MCF 10A (cell line): ENCODE results near the gene TNP1.

DNA sequence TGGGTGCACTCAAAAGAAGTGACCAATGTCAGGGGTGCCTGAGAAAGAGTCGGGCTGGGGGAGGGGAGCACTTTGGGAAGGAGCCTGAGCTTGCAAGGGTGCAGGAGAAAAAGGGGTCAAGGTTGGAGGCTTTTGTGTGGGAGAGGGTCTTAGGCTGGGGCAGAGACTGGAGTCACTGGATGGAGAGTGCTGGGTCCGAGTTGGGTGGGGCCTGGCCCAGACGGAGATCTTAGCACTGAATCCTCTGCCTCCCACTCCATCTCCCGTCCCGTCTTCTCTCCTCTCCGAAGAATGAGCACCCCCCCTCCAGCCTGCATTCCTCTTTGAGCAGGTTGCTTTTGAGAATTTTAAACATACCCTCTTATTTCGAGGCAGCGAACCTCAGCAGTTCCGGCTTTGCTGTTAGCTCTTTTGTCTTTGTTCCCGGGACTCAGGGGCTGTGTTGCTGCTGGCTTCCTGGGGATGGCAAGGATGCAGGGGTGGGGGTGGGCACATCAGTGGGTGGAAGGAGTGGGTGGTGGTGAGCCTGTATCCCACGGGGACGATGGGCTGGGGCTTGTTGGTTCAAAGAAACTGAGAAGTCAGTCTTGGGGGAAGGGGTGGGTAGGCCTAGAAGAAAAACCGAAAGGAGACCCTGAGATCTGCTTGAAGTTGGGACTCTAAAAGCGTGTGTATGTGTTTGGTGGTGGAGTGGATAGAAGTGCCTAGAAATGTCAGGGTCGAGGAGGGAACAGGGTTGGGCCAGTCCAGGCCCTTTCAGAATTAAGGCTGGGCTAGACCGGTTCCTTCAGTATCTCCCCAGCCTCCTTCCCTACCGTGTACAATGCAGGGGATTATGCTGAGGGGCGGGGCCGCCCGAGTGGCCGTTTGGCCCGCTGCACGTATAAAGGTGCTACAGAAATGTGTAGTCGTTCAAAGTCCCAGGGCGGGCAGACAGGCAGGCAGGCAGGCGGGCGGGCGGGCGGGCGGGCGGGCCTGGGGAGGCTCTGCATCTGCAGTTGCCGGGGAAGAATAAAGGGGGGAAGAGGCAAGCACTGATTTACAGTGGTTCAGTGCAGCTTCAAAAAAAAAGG, 3.1 kb downstream of the IGFBP2 start:
- PRO-cap, result no peak
- RRBS, result no CpG with 5 or more reads among the region's 32 CpGs

DNA sequence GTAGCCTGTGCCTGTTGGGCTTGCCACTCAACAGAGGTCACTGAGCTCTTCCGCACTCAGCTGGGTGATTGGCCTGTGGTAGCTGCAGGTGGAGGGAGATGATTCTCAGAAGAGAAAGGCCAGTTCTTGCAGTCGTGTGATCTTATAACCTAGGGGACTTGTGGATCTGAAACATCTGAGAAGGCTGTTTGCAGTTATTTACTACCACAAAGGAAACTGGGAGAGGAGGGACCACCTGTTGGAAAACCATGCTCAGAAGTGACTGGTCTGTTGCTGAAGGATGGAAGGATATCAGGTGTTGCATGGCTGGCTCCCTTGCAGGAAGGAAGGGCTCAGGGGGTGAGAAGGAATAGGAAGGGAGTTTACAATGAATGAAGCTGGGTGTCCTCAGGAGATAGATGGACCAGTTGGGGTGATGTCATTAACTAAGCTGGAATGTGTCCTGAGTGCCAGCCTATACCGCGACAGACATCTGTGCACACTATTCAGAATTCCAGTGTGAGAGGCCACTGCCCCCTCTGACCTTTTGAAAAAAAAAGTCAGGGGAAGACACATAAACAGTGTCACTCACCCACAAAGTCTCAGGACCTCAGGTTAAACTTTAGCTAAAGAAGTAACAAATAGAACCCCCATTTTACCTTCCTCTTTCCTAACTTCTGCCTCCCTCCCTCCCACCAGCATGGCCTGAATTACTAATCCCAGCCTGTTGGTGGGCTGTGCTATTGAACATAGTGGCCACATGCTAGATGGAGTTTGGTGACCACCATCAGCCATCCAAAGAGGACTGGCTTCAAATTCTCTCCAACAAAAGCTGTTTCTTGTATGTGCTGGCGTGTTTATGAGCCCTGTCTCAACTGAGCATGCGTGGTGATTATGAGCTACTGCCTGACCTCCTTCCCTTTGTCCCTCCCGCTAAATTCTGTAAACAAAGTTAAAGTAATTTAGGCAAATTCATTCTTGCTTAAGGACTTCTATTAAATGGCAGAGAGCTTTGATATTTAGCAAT, 17.7 kb downstream of the IGFBP2 start:
- PRO-cap, result no peak
- RRBS, result no CpG with 5 or more reads among the region's 7 CpGs

GRCh38 chr2:216679655-216680462, 15.5 kb downstream of the IGFBP5 start:
- PRO-cap, result no peak
- RRBS, result no CpG with 5 or more reads among the region's 18 CpGs

- PRO-cap, result no peak
- RRBS, result no CpG with 5 or more reads among the region's 7 CpGs
Measured at GRCh38 chr2:216775044-216775597, 79.8 kb upstream of the IGFBP5 start.

DNA sequence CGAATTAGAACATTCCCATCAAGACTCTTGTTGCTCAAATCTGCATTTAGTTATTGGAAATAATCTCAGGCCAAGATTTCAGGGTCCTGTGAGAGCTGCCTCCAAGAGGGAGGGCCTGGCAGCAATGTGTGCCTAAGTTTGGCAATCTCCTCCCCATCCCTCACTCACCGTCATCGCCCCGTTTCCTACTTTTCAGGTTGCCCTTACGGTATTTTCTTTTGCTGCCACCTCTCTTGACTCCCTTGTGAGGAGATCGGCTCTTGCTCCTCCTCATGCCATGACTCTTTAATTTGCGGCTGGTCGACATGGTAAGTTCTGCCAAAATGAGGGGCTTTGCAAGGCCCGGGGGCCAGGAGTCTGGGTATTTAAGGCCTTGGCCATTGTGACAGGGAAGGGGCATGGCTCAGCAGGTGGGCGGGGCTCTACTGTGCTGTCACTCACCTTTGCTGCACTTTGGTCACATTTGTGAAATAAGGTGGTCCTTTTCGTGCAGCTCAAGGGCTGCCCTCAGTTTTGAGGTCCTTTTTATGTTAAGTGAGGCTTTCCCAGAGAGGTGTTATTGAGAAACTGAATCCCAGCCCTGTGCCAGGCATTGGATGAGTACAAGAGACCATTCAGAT, at the start of gene TNP1:
TNP1 (minus strand) TSS at position 337 of the 620 bp plus-strand sequence.
- PRO-cap, result no peak
- RRBS, result no CpG with 5 or more reads among the region's 11 CpGs

DNA sequence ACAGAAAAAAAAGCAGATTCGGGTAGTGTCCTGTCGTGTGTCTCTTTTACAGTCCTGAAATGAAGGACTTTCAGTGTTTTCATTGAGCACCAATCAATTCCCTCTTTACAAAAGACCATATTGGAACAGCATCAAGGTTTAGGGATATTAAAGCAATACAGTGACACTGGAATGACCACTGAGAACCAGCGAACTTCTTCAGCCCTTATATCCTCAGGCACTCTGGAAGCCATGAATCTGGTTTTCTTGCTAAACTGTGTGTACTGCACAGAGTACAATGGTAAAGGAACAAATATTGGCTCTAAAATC, 450.3 kb upstream of the TNP1 start:
- PRO-cap, result no peak
- RRBS, result no CpG with 5 or more reads among the region's 3 CpGs

GRCh38 chr2:217413300-217413798, 553.5 kb upstream of the TNP1 start:
- PRO-cap, result no peak
- RRBS, result no CpG with 5 or more reads among the region's 6 CpGs

GRCh38 chr2:217747625-217748280, 255.0 kb downstream of the TNS1 start:
- PRO-cap, result no peak
- RRBS, result 83% methylated on average over 2 of the region's 8 CpGs

GRCh38 chr2:217804089-217804878, 198.5 kb downstream of the TNS1 start:
- PRO-cap, result no peak
- RRBS, result 77% methylated on average over 1 of the region's 14 CpGs

DNA sequence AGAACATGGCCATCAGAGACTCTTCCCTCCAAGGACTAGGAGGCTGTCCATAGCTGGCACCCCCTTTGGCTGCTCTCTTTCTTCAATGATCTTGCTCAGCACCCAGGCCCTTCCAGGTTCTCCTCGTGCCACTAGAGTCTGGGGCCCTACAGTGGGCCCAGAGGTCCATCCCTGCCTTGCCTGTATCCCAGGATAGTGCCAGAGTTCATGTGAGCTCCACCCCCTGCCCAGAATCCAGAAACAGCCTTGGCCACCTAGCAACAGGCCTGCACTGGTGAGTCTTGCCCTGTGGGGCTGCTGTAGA, 180.7 kb downstream of the TNS1 start:
- PRO-cap, result no peak
- RRBS, result no CpG with 5 or more reads among the region's 1 CpG

- PRO-cap, result no peak
- RRBS, result no CpG with 5 or more reads among the region's 8 CpGs
Measured at GRCh38 chr2:217856717-217857581, 145.8 kb downstream of the TNS1 start.

DNA sequence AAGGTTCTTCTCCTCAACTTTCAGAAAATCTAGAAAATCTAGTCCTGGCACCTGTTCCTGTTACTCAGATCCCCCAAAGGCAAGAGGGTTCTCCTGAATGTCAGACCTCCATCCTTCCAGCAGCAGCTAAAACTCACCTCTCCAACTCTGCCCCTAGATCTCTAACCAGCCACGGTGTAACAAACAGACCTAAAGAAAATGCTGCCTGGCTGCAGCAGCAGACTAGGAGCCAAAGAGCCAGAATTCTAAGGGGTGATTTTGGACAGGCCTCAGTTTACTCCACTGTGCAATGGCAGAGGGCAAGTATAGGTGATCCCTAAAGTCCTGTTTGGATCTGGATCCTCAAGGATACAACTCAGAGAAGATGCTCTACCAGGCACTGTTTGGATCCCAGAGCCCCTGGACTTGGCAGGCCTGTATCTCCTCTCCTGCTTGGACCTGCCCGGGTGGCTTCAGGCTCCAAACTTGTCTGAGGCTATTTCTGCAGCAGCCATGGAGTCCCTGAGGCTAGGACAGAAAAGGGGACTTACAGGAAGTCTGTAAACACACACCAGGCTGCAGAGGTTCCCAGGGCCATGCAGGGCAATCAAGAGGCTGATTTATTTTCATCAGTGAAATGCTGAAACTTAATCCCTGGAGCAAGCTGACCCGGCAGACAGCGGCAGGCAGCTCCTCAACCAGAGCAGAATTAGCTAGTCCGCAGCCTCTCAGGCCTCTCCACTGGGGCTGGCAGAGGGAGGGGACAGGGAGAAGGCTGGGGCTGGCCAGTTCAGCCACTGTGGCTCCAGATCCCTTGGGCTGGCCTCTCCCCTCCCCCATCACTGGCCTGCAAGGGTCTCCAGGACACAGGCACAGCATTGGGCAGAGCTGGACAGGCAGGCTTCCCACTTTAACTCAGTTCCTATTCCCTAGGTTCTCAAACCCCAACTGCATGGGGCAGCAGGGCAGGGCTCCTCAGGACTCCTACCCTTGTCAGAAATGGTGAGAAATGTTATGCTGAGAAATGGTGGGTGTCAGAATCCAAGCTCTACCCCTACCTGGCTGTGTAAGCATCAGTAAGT, 136.5 kb downstream of the TNS1 start:
- PRO-cap, result no peak
- RRBS, result no CpG with 5 or more reads among the region's 5 CpGs

GRCh38 chr2:217906727-217907363, 96.0 kb downstream of the TNS1 start:
- PRO-cap, result no peak
- RRBS, result 40% methylated on average over 1 of the region's 7 CpGs

- PRO-cap, result no peak
- RRBS, result no CpG with 5 or more reads among the region's 7 CpGs
Measured at GRCh38 chr2:217911192-217911969, 91.4 kb downstream of the TNS1 start.

DNA sequence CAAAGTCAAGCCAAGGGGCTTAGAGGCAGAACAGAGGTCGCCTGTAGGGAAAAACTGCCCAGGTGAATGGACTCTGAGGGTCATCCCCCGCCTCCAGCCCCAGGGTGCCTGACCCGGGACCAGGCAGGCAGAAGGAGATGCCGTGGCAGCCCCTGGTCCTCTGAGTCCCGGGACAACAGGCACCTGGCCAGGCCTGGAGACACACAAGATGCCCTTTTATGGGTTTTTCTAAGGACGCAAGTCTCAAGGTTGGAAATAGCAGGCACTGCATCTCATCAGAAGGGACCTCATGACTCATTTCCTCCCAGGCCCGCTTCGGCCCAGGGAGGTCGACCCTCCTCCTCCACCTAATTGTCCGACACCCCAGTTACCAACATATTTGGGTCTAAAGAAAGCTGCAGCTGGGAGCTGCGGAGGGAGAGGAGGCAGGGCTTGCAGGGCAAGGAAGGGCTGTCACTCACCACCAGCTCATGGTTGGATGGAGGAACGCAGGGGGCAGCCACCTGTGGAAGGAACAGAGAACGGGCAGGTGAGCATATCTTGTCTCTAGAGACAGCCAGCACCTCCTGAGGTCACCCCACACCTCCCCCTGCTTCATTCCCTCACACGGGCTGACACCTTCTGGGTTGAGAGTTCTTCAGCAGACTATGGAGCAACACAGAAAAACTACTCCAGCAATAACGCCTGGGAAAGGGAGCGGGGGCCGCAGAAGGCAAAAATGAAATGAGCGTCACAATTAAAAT, 82.9 kb downstream of the TNS1 start:
- PRO-cap, result no peak
- RRBS, result 3% methylated on average over 3 of the region's 18 CpGs

DNA sequence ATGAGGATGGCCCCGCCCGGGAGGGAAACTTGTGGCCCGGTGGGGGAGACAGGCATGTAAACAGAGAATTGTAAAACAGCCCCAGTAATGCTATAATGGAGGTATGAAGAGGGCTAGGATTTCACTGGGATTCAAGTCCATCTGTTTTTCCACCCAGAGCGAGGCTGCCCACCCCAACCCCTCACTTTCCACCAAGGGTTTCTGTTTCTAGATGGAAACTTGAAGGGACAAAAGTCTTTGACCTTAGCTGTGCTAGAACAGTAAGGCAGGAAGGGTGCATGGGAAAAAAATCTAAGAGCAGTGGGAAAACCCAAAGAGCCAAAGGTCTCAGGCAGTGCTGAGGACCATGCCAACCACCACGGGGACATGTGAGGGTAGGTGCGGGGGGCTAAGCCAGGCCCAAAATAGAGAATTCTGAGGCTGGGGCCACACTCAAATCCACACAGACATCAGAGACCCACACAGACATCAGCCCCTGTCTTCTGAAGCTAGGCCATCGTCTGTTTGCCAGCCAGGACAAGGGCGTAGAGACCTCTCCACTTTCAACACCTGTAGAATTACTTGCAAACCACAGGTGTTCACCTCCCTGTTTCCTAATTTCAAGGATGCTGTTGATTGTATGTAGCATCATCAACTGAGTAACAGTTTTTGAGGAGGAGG, 71.6 kb downstream of the TNS1 start:
- PRO-cap, result no peak
- RRBS, result no CpG with 5 or more reads among the region's 8 CpGs

DNA sequence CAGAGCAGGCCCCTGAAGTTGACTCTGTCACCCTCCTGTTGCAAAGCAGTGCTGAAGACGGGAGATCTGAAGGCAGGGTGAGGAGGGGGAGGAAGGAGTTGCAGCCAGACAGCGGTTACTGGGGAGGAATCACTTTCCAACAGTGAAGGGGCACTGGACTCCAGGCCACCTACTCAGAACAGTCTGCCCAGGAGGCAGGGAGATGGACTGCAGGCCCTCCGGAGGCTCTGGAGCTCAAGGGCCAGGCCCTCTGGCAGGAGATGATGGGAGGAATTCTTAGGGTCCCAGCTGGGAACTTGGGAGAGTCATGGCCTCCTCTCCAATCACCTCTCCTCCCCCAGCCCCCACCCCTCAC, 67.7 kb downstream of the TNS1 start:
- PRO-cap, result no peak
- RRBS, result no CpG with 5 or more reads among the region's 3 CpGs

- PRO-cap, result no peak
- RRBS, result no CpG with 5 or more reads among the region's 5 CpGs
Measured at GRCh38 chr2:217953653-217954073, 49.1 kb downstream of the TNS1 start.

DNA sequence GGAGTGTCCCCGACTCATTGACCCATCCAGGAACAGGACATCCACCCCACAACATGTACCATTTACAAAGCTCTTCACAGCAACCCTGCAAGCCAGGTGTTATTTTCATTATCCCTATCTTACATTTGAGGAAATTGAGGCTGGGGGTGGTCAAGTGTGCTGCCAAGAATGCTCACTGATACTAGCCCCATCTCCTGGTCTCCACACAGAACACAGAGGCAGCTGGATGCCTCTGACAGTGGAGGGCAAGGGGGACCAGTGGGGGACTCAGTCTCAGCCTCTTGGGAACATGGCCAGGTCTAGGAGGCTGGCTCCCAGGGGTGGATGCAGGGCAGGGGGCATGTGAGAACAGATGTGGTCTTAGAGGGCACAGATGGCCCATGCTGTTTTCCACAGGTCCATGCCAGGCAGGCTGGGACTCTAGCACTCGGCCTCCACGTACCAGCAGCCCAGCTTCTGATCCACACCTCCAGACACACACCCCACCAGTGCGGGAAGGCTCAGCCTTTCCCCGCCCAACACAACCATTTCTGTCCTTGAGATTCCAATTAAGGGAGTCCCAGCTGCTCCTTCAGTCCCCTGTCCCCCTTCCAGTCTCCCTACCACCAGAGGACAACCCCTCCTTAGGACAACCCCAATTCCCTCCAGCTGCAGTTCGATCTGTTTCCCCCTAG, 42.5 kb downstream of the TNS1 start:
- PRO-cap, result no peak
- RRBS, result no CpG with 5 or more reads among the region's 6 CpGs

- PRO-cap, result no peak
- RRBS, result no CpG with 5 or more reads among the region's 3 CpGs
Measured at GRCh38 chr2:217964949-217965209, 37.9 kb downstream of the TNS1 start.